Epithelial cell of prostate (primary cell): ENCODE results near the gene GNPNAT1.

GRCh38 chr14:51905587-51906148 is 45.3 kb downstream of the GNG2 start:
- RRBS, result no CpG with 5 or more reads among the region's 6 CpGs

DNA sequence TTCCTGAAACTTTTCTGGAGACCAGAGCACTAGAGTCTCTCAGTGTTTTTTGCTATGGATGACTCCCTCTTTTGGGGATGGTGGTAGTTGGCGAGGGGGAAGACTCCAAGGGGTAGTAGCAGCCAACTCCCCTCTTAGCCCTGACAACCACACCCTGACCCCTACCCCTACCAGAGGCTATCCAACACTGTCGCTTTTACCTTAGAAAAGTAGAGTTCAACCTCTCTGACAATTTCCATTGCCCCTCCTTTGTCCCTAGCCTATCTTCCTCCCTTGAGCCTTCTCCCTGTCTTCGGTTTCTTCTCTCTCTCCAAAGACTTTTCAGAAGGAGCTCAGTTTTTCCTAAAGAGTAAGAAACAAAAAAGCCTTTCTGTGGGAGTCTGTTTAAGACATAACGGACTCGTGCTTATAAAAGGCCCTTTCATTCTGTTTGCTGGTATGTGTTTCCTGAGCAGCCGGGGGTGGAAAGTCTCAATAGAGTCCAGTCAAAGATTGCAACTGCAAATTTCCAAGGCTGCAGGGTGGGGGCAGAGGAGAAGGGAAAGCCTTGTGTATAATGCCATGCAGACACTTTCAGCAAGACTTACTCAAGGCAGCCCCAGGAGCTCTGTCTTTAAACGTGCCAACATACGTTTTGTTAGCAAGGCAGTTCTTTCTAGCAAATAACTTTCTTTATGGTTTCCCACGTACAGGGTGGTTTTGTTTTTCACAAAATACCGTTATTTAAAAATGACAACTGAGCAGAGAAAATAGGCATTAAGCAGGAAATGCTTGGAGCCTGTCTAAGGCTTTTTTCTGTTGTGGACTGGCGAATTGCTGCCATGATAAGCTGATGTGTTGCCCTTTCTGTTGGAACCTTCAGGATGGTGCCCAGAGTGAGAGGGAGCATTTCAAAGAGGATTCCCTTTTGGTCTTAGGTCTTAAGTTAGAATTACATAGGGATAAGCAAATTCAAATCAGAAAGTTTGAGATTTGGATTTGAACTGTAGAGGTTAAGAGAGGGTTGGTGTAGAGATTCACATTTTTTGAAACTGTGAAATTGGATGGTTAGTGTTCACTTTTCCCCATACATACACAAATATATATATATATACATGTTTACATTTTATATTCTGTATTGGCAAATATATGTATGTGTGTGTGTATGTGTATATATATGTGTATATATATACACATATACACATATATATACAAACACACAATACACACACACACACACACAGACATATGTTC is 62.4 kb downstream of the GNG2 start:
- RRBS, result no CpG with 5 or more reads among the region's 11 CpGs

- RRBS, result no CpG with 5 or more reads among the region's 3 CpGs
These were observed 14.9 kb downstream of the RTRAF start for GRCh38 chr14:52004161-52004722.

- RRBS, result no CpG with 5 or more reads among the region's 3 CpGs
These were observed 23.7 kb downstream of the NID2 start for GRCh38 chr14:52045142-52045491.

DNA sequence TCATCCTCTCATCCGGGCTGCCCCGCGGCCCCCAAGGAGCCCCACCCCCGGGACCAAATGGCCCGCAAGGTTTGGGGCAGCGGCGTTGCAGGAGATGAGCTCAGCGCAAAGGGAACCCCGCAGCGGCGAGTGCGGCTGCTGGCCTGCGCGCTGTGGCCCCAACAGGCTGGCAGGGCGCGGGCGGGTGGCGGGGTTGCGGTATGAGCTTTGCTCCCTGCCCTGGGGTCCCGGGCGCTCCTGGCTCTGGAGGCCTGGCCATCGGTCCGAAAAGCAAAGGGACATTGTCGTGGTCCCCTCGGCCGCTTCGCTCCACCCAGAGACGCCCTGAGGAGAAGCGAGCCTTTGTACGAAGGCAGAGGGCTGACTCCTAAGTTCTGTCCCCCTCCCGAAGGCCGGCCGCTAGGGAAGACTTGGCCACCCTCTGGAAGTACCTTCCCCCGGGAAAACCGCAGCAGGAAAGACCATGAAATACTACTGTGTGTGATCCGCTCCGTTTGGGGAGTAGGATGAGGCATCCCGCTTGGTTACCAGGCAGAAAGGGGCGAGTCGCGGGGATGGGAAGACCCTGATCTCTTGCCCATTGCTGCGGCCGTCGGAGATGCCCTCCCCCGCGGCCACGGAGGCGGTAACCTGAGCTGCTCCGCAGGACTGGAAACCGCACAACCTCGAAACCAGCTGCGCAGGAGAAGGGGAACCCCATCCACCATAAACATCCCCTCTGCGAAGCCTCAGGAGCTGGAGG is 637 bp upstream of the NID2 start:
- RRBS, result 5% methylated on average over 4 of the region's 53 CpGs

- RRBS, result no CpG with 5 or more reads among the region's 20 CpGs
These were observed 1.7 kb downstream of the PTGDR start for GRCh38 chr14:52269104-52269725.

- RRBS, result no CpG with 5 or more reads among the region's 2 CpGs
These were observed 53.6 kb downstream of the ERO1A start for GRCh38 chr14:52641618-52642290.

GRCh38 chr14:52642291-52643330 is 52.7 kb downstream of the ERO1A start:
- RRBS, result no CpG with 5 or more reads among the region's 6 CpGs

DNA sequence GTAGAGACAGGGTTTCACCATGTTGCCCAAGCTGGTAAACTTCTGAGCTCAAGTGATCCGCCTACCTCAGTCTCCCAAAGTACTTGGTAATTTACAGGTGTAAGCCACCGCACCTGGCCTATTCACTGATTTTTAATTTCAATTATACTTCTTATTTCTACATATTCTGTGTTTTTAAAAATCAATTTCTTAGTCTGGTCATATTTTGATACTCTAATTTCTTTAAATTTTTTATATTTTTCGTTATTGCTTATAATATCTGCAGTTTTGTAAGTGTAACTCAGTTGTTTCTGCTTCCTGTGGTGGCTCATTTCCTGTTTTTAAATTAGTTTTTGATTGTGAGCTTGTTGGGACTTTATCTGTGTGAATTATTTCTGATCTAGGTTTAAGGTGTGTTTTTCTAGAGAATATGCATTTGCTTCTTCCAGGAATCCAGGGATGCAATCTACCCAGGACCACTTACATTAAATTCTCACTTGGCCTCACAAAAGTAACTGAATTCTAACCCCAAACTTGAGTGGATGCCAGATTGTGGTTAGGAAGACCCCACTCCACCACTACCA is 11.7 kb downstream of the STYX start:
- RRBS, result no CpG with 5 or more reads among the region's 3 CpGs

GRCh38 chr14:52791125-52791722 is at the start of gene GNPNAT1:
Gene GNPNAT1, minus strand, starts transcription at chr14:52791607.
- RRBS, result under 1% methylated on average over 12 of the region's 56 CpGs

- RRBS, result no CpG with 5 or more reads among the region's 4 CpGs
These were observed 15.0 kb downstream of the FERMT2 start for GRCh38 chr14:52935714-52936289.

DNA sequence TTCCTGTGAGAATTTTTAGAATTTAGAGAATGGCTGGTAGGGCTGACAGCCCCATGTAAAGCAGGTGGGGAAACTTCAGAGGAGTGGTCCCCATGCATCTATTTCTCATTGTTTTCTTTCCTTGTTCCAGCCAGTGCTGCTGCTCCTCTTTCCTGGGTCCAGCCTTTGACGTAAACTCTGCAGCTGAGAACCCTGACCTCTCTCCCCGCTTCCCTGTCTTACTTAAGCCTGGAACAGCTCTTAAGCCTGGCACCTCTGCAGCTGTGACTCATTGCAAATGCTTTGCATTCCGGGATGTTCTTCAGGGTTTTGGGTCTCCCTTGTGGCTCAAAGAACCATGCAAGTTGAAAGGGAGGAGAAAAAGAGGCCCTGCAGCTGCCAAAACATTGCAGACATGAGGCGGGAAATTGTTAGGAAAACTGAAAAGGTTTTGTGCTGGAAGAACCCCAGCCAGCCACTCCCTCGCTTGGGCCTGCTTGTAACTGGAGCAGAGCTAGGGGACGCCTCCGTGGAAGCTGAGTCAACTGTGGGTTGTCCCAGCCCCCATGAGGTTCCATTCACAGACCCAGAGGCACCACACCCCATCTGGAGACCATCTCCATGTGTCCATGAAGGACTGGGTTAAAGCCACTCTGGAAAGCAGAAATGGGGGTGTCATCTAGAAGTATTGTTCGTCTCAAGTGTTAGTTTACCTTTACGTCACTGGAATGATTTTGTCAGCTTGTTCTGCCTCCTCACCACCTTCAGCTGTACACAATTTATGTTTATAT is 60.2 kb upstream of the FERMT2 start:
- RRBS, result no CpG with 5 or more reads among the region's 9 CpGs

DNA sequence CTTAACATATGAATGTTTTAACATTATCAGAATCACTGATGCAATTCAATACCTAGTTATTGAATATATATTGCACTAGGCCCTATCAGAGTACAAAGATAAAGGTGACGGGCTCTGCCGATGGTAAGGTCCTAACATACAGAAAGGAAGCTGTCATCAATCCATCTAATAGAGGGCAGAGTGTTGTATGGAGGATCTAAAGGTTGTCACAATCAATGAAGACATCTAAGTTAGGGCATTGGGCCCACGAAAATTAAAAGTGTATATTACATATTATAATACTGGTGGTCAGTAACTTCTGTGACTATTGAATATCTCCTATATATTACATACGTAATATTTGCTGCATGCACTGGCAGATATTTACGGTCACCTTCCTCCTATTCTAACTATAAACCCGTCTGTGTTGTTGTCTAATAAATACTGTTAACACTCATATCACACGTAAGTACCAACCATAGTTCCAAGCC is 2.0 kb downstream of the DDHD1 start:
- RRBS, result no CpG with 5 or more reads among the region's 7 CpGs

- RRBS, result 1% methylated on average over 32 of the region's 104 CpGs
These were observed 617 bp downstream of the DDHD1 start for GRCh38 chr14:53152278-53153133.

DNA sequence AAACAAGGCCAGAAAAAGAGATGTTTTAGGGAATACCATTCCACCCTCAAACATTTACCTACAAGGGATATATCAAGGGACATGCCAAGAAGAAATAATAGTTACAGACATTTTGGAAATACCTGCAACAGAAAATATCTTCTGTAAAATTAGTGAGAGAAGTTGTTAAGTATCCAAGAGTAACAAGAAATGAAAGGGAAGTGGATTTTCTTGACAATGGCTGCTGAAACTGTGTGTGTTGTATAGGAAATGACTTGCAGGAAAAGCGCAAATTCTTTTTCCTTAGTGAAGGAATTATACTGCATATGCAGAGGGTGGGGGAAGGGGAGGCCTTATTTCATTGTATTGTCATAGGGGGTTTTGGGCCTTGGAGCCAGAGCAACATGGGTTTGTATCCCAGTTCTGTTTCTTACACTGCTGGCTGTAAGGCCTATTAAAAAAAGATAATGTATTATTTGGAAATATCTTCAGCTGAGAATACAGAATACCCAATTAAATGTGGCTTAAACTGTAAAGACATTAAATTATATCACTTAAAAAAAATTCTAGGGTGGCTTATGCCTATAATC is 84.4 kb upstream of the DDHD1 start:
- RRBS, result no CpG with 5 or more reads among the region's 1 CpG

DNA sequence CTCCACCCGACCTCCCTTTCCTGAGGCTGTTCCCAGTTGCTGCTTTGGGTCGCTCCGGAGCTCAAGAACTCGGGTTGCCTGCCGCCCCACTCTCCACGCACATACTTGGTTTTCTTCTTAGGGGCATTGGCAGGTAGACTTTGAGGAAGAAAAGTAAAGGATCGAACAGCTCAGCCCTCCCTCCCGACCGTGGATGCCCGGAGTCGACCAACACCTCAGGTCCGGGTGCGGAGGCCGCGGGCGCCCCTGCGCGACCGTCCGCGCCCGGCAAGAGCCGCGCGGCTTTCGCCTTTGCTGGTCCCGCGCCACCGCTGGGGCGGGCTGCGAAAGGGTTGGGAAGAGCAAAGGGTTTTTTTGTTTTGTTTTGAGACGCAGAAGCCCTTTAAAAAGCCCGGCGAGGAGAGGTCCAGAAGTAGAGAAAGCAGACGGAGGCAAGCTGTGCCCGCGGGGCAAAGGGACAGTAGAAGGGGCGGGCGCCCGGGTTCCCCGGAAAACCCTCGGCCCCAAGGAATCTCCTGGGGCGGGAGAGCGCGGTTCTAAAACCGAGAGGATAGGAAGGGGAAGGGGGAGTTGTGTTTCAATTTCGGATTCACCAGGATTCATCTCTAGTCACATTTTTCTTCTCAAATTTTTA is 1.7 kb downstream of the BMP4 start:
- RRBS, result 2% methylated on average over 18 of the region's 47 CpGs

DNA sequence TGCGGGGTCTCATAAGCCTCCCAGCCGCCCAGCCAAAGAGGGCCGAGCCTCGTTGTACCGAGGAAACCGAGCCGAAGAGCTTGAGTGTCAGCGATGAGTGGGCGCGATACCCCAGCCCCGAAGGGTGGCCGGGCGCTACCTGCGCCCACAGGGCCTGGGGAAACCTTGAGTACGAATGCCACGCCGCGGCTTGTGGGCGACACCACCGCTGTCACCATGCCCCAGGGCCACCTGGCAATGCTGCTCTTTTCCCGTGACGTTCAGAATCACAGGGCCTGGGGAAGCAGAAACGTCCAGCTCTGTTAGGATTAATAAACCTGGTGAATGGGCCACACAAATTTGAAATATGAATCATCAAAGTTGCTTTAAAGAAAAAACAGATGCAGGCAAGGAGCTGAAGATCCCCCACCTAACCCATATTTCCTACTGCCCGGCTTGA is 541 bp downstream of the CDKN3 start:
- RRBS, result 36% methylated on average over 1 of the region's 24 CpGs

- RRBS, result no CpG with 5 or more reads among the region's 6 CpGs
These were observed 5.6 kb downstream of the CNIH1 start for GRCh38 chr14:54435384-54436116.

GRCh38 chr14:54493262-54493840 is 4.6 kb upstream of the GMFB start:
- RRBS, result no CpG with 5 or more reads among the region's 14 CpGs

- RRBS, result no CpG with 5 or more reads among the region's 13 CpGs
These were observed 61.0 kb downstream of the SAMD4A start for GRCh38 chr14:54627551-54628624.